Myometrial cell (primary cell): ENCODE results near the genes SH2B2 and SPDYE6.

DNA sequence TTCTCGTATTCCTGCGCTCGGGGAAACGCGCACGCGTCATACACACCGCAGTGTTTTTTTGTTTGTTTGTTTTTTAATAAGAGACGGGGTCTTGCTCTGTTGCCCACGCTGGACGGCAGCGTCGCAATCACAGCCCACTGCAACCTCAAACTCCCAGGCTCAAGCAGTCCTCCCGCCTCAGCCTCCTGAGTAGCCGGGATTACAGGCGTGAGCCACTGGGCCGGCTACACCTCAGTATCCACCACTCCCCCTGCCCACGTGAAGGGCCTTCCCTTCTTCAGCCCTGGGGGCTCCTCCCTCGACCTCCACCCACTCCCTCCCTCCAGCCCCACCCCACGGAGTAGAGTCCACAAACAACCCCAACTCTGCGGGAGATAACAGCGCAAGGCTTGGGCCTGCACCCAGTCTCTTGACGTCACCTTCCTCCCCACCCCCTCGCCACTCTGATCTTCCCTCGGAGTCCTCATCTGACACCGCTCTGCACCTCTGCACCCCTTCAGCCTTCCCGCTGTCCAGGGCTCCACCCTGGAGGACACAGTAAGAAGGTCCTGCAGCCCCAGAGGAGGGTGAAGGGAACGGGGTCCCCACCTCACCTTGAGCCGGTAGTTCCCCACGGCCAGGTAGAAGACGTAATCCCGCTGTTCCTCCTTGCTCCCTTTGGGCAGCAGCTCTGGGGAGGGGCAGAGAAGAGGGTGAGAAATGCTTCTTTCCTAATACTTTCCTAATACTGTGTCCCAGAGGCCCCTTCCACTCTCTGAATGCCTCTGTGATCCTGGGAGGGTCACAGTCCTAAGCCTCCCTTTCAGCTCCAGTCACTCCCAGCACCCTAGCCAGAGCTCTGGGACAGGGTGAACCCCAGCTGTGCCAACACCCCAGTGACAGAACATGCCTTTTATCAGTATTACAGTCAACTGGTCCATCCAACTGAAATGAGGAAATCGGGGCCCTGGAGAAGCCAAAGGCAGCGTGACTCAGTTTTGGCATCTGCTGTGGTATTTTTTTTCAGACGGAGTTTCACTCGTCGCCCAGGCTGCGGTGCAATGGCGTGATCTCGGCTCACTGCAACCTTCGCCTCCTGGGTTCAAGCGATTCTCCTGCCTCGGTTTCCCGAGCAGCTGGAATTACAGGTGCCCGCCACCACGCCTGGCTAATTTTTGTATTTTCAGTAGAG is 3.0 kb upstream of the CLDN15 start:
- RAMPAGE, long total RNA: no peak

DNA sequence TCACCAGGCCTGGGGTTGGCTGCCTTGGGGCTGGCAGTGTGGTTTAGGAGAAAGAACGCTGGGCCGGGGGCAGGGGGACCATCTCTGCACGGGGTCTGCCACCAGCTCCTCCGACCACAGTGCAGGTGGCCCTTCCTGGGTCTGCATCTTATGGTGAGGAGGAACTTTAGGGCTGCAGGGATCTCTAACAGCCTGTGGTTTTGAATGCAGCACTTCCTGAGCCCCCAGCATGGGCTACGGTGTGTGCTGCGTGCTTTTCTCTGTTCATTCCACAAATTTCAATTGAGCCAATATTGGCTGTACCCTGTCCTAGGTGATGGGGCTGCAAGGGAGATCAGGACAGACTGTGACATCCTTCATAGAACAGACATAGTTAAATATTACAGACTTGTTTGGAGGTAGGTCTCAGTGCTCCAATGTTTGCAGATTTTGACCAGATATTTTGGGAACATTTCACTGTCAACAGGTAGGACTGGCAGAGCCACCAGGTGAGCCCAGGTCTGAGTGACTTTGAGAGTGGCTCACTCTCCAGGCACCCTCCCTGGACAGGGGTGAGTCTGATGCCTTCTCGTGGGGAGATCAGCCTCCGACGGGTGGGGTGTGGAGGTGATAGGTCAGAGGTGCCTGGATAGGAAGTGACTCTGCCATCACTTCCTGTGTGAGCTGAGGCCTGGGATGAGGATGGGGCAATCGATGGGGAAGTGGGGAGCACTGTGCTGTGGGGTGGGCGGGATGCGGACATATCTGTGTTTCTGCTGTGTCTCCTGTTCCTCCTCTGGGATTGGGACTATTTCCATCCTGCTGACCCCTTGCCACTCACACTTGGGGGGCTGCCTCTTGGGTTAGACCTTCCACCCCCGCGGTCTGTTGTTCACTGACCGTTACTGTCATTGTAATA is 34.8 kb downstream of the IFT22 start:
- RAMPAGE, long total RNA: no peak

- RAMPAGE, long total RNA: no peak
Observed at GRCh38 chr7:101689919-101690496, 60.9 kb upstream of the MYL10 start.

- RAMPAGE, long total RNA: no peak
Observed at GRCh38 chr7:101754449-101755318, 62.7 kb upstream of the CUX1 start.

- RAMPAGE, long total RNA: no peak
Observed at GRCh38 chr7:101913658-101914441, 96.4 kb downstream of the CUX1 start.

DNA sequence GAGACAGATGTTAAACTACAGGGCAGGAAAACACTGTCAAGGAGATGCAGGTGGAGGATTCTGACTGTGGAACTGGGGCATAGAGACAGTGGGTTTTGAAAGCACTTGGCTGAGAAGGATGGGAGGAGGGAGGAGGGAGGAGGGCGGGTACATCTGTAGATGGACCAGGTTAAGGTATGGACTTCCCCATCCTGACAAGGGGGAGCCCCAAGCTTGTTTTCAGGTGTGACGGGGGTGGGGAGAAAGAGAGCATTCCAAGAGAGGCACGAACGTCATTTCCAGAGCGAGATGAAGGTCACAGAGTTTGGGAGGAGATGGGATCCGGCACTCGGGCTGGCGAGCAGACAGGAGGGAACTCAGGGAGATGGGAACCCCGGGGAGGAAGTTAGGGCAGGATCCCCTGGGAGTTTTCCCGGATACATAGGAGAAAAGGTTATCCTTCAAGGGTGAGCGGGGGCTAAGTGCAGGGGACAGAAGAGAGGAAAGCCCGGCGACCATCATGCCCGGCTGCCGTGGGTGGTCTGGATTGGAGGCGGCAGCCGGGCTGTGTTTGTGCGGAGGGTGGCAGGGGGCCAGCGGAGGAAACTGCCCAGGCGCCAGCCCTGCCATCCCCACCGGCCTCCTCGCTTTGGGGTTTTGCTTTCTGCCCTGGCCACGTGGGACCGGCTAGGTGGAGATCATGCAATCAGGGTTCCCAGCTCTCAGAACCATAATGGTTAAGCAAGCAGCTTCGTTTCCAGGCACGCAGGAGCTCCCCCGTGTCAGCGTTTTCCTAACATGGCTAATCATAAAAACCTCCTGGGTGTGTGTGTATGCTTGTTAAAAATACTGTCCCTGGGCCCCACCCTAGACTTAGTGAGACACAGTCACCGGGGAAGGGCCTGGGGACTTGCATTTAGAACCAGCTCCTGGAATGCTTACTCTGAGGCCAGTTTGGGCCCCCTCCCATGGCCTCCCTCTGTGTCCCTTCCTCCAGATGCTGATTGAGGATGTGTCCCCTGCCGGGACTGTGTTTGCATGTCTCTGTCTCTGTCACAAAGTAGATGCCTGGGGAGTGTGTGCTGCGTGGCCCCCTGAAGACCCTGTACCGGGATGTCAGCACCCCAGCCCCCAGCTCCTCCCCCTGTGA is 119.1 kb downstream of the CUX1 start:
- RAMPAGE, long total RNA: no peak

DNA sequence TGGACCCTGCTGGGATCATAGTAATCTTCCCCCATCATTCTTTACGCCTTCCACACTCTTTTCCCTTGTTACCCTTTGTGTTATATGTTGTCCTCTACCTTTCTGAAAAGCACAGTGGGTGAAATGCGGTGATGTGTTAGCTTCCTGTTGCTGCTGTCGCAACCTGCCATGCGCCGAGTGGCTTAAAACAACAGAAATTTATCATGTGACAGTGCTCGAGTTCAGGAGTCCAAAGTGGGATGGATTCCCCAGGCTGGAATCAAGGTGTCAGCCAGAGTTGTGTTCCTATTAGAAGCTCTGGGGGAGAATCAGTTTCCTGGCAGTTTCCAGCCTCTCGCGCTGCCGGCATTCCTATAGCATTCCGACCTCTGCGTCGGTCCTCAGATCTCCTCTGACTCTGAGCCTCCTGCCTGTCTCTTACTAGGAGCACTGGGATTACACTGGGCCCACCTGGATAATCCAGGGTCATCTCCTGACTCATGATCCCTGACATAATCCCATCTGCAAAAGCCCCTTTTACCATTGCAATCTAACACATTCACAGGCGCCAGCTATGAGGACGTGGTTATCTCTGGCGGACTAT is 207.4 kb downstream of the CUX1 start:
- RAMPAGE, long total RNA: no peak

DNA sequence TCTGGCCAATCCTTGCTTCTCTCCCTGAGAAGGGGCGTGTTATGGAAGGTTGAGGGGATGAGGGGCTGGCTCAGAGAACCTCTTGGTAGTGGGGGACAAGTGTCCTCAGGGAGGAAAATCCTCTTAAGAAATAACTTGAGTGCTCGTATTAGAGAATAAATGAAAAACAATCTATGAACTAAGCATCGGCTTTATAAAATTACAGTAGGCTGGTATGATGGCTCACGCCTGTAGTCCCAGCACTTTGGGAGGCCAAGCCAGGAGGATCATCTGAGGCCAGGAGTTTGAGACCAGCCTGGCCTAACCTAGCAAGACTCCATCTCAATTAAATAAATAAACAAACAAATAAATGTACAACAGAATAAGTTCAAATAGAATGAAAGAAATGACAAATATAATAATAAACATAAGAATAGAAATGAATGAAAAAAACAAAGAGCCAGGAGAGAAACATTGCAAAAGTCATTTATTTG is 215.6 kb downstream of the CUX1 start:
- RAMPAGE, long total RNA: no peak

- RAMPAGE, long total RNA: no peak
Observed at GRCh38 chr7:102121661-102121860, 165.1 kb upstream of the SH2B2 start.

DNA sequence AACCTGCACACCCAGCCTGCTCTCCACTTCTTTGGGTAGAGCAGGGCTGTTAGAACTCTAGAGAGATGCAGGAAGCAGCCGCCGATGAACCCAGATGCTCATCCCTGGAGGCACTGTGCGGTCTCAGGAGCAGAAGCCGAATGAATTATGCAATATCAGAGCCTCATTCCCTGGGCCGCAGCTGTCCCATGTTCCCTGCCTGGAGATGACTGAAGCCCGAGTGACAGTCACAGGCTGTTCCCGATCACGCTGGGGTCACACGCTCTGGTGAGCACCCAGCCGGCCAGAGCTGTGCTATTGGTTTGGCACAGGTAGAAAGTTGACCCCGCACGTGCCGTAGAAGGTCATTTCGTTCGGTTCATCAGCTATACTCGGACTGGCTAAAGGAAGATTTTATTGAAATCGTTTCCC is 140.6 kb upstream of the SH2B2 start:
- RAMPAGE, long total RNA: no peak

DNA sequence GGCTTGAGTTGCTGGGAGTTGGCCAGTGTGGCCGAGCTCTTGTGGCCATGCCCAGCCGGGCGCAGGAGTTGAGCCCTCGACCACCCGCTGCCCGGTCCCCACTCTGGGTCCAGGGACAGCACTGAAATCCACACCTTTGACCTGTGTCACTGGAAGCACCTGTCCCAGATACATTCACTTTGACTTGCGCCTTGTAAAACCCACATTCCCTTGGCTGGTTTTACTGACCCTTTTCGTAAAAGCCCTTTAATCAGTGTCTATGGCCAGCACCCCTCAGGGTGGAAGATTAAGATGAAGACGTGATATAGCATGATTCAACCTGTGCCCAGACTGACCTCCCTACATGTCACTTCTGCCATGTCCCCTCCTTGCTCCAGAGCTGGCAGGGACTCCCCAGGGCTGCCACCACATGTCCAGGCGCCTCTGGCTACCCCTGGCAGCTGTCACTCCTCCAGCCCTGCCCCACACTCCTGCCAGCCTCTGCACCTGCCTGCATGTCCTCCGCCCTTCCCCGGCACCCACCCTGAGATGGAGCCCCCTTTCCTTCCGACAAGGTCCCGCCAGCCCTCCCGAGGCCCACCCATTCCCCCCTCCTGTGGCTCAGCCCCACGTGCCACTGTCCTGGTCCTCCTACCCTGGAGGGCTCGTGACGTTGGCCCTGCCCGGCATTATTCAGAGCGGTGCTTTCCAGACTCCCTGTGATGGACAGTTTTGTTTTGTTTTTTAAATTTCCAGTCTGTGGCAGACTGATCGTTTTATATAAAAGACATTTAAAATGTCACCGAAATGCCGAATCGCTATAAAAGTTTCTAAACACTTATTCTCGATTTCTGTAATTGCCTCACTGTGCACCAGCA is 111.3 kb upstream of the SH2B2 start:
- RAMPAGE, long total RNA: no peak

GRCh38 chr7:102286645-102287322 is at the start of gene SH2B2:
SH2B2 (plus strand) TSS chr7:102286868.
- RAMPAGE, long total RNA: no peak

- RAMPAGE, long total RNA: no peak
Observed at GRCh38 chr7:102300446-102301341, 14.0 kb downstream of the SH2B2 start.

DNA sequence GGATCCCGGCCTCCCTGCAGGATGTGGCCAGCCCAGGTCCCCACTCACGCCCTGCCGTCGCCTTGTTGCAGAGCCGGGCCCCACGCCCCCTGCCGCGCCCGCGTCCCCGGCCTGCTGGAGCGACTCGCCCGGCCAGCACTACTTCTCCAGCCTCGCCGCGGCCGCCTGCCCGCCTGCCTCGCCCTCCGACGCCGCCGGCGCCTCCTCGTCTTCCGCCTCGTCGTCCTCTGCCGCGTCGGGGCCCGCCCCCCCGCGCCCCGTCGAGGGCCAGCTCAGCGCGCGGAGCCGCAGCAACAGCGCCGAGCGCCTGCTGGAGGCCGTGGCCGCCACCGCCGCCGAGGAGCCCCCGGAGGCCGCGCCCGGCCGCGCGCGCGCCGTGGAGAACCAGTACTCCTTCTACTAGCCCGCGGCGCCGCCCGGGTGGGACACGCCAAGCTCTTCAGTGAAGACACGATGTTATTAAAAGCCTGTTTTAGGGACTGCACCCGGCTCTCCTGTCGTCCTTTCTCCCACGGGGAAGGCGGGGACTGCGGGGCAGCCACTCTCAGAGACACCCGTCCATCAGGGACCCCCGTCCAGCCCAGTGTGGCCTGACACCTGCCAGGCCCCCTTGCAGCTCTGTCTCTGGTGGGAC is 34.7 kb downstream of the SH2B2 start:
- RAMPAGE, long total RNA: no peak

DNA sequence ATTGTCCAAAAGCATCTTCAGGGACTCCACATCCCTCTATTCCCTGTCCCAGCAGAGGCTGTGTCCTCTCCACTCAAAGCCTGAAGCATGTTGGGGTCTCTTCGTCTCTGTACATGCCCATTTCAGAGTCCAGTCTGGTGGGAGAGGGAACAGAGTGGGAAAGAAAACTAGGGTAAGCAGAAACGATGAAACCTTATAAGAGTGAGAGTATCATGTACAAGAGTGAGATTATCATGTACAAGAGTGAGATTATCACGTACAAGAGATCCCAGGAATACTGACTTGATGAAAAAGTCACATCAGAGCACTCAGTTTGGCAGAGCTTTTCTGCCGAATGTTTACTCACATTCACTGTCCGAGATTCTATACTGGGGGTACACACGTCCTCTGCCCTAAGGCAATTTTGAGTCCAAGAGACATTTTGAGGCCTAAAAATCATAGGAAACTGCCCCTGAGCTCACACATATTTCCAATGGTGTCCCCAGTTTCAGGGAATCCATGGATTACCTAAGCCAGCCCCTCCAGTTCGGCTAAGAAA is at the start of gene SPDYE6:
TSS of gene SPDYE6 (minus strand) at position 134 of the 538 bp plus-strand sequence.
- RAMPAGE, long total RNA: no peak

GRCh38 chr7:103037682-103038101 is 37.2 kb upstream of the ARMC10 start:
- RAMPAGE, long total RNA: no peak

DNA sequence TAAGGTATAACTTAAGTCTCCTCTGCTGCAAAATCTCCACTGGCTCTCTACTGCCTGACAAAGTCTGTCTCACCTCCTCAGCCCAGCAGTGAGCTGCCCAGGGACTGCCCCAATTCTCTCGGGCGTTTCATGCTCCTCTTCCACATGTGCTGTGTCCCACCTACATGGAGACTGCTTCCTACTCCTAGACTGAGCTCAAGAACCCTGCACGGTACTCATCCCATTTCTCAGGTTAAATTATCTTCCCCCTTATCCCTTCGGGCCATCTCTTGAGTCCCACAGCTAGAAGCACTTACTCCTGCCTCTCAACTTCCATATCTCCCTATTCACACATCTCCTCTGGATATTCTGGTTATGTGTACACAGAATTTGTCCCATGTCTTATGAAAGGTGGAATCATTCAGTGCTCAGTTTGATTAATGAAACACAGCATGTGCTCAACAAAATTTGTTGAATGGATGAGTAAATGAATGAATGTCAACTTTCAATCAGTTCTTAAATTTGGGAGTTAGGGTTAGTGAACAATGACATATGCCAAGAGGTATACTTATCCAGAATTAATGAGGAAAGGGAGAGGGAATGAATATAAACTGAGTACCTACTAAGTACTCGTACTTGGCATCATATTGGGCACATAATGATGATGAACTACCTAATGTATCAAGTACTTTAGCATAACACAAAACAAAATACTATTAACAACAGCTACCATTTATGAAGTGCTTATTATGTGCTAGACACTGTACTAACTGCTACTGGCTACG is 25.8 kb downstream of the NAPEPLD start:
- RAMPAGE, long total RNA: no peak

DNA sequence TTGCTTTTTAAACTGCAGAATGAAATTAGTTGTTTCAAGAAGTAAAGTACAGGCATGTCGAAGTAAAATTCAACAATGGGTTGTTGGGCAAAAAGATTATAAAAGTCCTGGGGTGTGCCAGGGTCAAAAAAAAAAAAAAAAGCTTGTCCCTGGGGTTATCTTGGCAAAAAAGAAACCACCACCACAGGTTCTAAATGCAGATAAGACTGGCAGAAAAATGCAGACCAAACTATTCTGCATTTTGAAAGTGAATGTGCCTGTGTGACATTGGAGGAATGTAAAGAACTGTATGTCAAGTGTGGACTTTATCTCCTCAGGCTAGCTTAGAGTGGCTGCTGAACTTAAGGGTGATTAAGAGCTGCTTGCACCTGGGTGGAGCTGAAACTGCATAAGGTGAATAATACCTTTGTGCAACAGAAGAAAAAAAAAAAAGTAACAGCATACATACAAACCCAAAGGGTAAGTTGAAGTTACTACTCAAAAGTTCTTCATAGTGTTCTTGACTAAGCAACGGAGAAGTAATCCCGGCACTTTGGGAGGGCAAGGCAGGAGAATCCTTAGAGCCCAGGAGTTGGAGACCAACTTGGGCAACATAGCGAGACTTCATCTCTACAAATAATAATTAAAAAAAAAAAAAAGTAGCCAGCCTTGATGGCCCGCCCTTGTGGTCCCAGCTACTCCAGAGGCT is 1.4 kb upstream of the NAPEPLD start:
- RAMPAGE, long total RNA: no peak

GRCh38 chr7:103541023-103541456 is 95.0 kb upstream of the SLC26A5 start:
- RAMPAGE, long total RNA: no peak

- RAMPAGE, long total RNA: no peak
Observed at GRCh38 chr7:103919144-103919697, 70.2 kb downstream of the RELN start.